HTR-8/SVneo (cell line): Measurements from ENCODE around the gene LARGE1.

GRCh38 chr22:32859163-32860157 is 58.0 kb downstream of the TIMP3 start:
- RRBS, result 94% methylated on average over 4 of the region's 12 CpGs

- RRBS, result no CpG with 5 or more reads among the region's 8 CpGs
Measured at GRCh38 chr22:32991735-32992251, 66.4 kb downstream of the SYN3 start.

GRCh38 chr22:33605642-33605976 is 314.7 kb downstream of the LARGE1 start:
- RRBS, result no CpG with 5 or more reads among the region's 9 CpGs

DNA sequence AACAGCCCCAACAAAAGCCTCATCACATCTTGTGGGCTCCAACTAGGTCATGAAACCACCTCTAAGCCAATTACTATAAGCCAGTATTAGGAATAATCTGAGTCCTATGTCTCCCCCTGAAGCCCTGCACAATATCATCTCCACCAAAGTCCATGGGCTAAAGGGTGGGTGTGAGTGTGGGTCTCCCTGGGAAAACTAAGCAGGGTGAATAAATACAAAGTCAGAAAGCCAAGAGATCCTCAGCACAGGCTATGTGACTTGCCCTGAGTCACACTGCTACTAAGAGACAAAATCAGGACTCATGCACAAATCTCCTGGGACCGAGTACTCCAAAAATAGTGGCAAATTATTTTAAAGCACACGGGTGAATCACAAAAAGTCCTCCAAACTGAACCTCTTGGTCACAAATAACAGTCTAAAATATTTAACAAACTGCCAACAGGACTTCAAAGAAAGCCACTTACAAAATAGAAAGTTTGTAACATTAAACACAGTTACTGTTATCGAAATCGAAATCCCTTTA is 78.6 kb downstream of the LARGE1 start:
- RRBS, result no CpG with 5 or more reads among the region's 4 CpGs

DNA sequence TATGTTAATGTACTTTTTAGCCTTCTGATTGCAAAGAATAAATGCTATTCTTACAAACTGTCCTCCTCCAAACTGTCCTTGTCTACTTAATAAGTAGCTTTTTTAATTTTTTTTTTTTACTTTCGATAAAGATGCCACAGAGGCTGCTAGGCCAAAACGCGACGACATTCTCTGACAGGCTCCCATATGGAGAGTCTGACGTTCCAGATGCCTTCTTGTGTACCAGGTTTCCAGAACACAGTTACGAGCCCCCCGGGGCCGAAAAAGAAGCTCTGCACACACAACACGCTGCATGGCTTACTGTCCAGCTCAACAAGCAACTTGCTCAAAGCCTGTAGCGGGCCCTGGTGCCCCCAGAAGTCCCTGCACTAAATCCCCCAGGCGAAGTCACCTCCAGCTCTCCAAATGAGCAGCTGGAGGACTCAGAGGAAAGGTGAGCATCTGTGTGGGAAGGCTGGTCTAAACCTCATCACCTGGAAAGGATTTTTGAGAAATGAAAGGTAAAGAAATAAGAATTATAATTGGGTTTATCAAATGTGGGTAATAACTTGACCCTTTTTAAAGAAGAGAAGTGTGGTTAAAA is 39.2 kb downstream of the LARGE1 start:
- RRBS, result no CpG with 5 or more reads among the region's 11 CpGs

GRCh38 chr22:33908974-33909188 is 11.4 kb downstream of the LARGE1 start:
- RRBS, result no CpG with 5 or more reads among the region's 3 CpGs

DNA sequence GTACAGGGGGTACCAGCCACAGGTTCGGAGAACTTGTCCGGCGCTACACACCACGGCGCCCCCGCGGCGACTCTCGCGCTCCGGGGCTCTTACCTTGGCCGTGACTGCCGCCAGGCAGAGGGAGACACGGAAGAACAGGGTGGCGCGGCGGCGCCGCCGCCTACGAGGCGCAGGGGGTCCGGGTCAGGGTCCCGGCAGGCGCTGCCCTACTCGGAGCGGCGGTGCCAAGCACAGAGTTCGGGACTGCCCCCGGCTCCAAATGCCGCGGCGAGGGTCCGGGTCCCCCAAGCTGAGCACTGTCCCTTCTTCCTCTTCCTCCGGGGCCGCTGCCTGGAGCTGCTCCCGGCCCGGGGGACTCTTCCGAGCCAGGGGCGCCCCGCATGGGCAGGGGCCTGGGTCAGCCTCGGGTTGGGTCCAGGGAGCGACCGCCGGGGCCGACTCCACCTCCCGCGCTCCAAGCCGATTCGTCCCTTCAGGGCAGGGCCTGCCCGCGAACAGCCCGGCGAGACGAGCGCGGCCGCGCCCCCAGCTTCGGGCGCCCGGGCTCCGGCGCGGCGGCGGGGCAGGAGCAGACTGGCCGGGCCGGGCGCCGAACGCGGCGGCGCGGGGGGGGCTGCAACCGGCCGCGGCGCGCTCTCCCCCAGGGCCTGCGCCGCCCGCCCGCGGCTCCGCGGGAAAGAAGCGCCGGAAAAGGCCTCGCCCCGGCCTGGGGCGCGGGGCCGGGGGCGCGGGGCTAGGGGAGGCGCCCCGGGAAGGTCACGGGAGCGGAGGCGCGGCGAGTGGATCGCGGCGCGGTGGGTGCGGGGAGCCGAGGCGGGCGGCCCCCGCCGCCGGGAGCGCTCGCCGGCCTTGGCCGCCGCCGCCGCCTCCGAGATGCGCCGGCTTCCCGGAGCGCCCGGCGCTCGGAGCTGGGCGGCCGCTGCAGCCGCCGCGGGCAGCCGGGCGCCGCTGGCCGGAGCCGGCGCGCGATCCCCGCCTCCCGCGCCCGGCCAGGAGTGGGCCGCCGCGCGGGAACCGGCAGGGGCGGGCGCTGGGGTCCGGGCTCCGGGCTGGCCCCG is at the start of gene LARGE1:
TSS of gene LARGE1 (minus strand) at position 575 of the 1,058 bp plus-strand sequence.
- RRBS, result 8% methylated on average over 107 of the region's 157 CpGs

DNA sequence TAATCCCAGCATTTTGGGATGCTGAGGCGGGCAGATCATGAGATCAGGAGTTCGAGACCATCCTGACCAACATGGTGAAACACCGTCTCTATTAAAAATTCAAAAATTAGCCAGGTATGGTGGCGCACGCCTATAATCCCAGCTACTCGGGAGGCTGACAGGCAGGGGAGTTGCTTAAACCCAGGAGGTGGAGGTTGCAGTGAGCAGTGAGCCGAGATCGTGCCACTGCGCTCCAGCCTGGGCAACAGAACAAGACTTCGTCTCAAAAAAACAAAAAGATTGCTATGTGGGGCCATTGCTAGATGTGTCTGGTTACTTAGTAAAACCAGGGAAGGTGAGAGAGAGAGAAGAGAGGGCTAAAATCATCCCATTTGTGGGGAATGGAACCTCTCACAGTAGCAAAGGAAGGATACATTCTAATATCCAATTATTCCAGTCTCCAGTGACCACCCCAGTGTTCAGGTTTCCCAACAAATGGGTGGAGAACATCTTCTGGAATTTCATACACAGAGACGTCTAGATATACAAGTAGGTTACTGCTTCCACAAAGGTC is 27.9 kb upstream of the LARGE1 start:
- RRBS, result no CpG with 5 or more reads among the region's 11 CpGs

DNA sequence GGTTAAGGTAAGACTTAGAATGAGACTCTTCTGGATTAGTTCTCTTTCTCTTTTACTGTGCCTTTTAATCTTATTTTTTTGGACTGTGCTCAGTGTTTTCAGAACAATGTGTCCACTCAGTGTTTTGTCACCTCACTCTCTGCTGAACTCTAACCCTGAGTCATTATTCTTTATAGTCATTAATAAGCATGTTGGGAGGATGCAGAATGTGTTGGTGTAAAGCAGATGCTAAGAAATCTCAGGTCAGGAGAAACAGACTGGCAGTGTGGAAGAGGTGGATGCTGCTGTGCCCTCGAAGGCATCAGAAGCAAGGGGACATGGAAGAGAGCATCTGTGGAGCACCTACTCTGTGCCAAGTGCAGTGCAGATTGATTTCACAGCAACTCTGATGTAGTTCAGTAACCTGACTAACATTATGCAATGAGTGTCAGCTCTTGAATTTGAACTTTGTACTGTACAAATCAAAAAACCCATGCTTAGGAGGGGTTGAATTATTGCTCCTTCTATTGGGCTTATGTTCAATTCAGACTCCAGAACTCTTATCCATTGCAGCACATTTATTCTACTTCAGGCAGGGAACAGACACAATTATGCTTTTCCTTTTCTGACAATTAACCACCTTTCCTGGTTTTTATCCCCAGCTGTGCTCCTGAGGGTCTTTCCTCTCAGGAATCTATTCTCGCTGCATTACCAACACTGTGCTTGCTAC is 80.8 kb upstream of the LARGE1 start:
- RRBS, result no CpG with 5 or more reads among the region's 2 CpGs

GRCh38 chr22:35133652-35134421 is 67.9 kb downstream of the ISX start:
- RRBS, result no CpG with 5 or more reads among the region's 18 CpGs

GRCh38 chr22:35307283-35307919 is 7.7 kb downstream of the TOM1 start:
- RRBS, result no CpG with 5 or more reads among the region's 10 CpGs

GRCh38 chr22:35330659-35331068 is 31.0 kb downstream of the TOM1 start:
- RRBS, result no CpG with 5 or more reads among the region's 4 CpGs

- RRBS, result no CpG with 5 or more reads among the region's 3 CpGs
Measured at GRCh38 chr22:35355777-35356145, 25.1 kb upstream of the HMOX1 start.

DNA sequence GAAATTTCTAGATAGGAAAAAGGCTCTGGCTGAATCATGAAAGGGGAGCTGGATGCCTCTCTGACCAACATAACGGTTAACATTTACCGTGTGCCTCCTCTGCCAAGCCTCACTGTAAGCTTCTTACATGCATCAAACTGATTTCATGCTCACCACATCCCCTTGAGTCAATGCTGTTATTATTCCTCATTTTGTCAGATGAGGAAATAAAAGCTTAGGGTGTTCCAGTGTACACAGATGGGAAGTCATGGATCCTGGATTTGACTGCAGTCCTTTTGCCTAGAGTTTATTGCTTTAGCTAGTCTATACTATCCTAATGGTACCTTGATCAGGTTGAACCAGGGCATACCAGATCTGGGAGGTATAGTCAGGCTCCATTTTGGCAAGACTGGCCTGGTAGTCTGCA is 5.8 kb upstream of the HMOX1 start:
- RRBS, result no CpG with 5 or more reads among the region's 2 CpGs

GRCh38 chr22:35377817-35378332 is 3.0 kb upstream of the HMOX1 start:
- RRBS, result no CpG with 5 or more reads among the region's 5 CpGs

DNA sequence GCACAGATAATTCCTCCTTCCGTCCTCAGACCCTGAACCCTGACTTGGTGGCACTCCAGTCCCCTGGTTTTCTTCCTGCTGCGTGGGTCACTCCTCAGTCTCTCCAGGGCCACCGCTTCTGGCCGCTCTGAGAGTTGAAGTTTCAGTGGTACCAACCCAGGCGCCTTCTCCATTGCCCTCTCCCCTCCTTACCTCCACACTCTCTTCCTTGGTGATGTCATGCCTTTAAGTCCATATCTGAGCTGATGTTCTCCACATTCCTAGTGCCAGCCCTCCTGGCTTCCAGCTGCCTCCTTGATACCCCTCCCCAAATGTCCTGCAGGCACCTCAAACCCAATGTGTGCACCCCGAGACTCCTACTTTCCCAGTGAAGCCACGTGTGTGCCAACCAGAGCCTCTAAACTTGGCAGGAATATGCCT is 54.4 kb upstream of the RASD2 start:
- RRBS, result no CpG with 5 or more reads among the region's 7 CpGs

DNA sequence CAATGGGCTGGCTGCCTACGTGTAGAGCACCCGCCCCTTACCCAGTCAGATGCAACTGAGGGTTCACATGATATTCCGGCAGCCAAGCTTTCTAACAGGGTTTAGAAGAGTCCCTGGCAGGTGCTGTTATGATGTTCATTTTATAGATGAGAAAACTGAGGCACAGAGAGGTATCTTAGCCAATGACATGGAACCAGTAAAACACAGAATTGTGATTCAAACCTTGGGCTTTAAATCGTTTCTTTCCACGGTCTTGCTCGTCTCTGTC is 42.5 kb upstream of the RASD2 start:
- RRBS, result no CpG with 5 or more reads among the region's 6 CpGs

GRCh38 chr22:35541793-35542366 is 1.2 kb downstream of the RASD2 start:
- RRBS, result no CpG with 5 or more reads among the region's 8 CpGs

DNA sequence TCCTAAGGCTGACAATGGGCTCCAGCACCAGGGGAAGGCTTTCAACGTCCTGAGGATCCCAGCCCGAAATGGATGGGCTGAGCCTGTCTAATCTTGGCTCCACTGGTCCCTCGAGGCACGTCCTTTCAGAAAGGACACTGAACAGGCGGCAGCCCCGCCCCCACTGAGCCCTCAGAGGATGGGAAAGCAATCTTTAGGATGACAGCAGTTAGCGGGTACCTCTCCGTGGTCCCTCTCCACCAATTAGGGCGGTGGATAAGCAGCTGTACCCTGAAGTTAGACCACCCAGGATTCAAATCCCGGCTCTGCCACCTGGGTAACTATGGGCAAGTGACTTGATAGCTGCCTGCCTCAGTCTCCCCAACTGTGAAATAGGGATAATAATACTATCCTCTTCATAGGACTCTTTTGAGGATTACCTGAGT is 27.3 kb downstream of the RASD2 start:
- RRBS, result no CpG with 5 or more reads among the region's 10 CpGs

GRCh38 chr22:35587298-35588146 is 29.6 kb downstream of the MB start:
- RRBS, result 63% methylated on average over 2 of the region's 11 CpGs